SK-N-SH (cell line): Measurements from ENCODE around the genes RET, CSGALNACT2, FXYD4 and ZNF485.

GRCh38 chr10:42520354-42520822 lies 118.0 kb downstream of the ZNF33B start:
- RRBS, result no CpG with 5 or more reads among the region's 1 CpG
CAGE:
- cytosol, long polyA plus RNA, result no peak
- long polyA plus RNA, result no peak
- nucleus, long polyA plus RNA, result no peak

DNA sequence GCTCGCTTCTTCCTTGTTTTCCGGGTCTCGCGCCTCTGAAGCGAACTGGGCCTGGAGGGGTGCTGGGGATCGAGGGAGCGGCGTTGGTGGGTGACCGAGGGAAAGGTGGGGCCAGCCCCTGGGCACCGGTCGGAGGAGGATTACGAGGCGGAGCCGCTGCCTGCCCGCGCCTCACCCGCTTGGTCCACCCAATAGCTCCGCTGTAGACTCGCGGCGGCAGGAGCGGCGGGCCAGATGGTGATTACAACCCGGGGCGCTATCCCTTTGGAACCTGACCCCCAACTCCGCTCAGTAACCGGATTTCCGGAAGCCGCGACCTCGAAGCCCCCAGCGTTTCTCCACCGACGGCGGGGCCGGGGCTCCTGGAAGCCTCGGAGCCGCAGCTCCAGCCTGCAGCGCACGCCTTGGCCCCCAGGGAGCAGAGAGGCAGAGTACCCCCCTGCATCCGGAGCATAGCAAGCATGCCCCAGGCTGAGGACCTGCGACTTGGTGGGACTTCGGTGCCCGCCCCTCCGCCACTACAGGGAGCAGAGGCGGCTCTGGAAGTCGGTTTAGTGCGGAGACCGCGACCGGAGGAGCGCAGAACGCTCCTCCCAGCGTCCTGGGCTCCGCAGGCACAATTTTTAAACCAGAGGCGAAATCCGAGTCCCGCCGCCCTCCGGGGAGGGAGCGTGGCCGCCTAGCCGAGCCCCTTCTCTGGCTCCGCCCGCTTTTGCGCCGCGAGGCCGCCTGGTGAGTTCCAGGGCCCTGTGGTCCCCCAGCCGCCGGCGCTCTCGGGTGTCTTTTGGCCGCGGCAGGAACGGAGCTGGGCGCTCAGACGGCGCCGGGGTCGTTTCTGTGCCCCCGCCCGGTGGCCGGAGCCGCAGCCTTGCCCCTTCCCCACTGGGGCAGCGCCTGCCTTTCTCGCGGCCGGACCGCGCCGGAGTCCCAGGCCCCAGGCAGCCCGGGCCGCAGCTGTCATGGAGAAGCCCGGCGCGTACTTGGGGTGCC lies 28.3 kb upstream of the BMS1 start:
- RRBS, result 2% methylated on average over 37 of the region's 97 CpGs
CAGE:
- cytosol, long polyA plus RNA, result no peak
- long polyA plus RNA, result no peak
- nucleus, long polyA plus RNA, result no peak

DNA sequence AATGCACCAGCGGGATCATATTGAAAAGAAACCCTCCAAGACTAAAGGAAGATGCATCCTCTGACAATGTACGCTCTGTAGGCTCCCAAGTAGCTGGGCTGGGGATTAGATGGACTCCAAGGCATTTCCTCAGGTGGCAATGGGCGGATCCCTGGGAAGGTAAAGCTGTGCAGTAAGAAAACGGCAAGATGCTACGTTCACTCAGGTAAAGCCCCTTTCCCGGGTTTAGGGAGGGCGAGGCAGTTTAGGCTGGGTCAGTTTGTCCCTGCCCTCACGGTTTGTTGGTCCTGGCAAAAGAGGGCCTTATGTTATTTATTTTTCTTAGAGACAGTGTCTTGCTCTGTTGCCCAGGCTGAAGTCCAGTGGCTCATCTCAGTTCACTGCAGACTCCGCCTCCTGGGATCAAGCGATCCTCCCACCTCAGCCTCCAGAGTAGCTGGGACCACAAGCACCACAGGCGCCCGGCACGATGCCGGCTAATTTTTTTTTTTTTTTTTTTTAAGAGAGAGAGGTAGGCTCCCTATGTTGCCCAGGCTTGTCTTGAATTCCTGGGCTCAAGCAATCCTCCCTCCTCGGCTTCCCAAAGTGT lies 805 bp upstream of the BMS1 start:
- RRBS, result no CpG with 5 or more reads among the region's 15 CpGs
CAGE:
- cytosol, long polyA plus RNA, result no peak
- long polyA plus RNA, result no peak
- nucleus, long polyA plus RNA, result no peak

- RRBS, result no CpG with 5 or more reads among the region's 5 CpGs
CAGE:
- cytosol, long polyA plus RNA, result no peak
- long polyA plus RNA, result no peak
- nucleus, long polyA plus RNA, result no peak
Observed at GRCh38 chr10:42816318-42816825, 33.8 kb downstream of the BMS1 start.

GRCh38 chr10:42981151-42981835 lies 95.6 kb upstream of the RET start:
- RRBS, result no CpG with 5 or more reads among the region's 21 CpGs
CAGE:
- cytosol, long polyA plus RNA, result no peak
- long polyA plus RNA, result no peak
- nucleus, long polyA plus RNA, result no peak

DNA sequence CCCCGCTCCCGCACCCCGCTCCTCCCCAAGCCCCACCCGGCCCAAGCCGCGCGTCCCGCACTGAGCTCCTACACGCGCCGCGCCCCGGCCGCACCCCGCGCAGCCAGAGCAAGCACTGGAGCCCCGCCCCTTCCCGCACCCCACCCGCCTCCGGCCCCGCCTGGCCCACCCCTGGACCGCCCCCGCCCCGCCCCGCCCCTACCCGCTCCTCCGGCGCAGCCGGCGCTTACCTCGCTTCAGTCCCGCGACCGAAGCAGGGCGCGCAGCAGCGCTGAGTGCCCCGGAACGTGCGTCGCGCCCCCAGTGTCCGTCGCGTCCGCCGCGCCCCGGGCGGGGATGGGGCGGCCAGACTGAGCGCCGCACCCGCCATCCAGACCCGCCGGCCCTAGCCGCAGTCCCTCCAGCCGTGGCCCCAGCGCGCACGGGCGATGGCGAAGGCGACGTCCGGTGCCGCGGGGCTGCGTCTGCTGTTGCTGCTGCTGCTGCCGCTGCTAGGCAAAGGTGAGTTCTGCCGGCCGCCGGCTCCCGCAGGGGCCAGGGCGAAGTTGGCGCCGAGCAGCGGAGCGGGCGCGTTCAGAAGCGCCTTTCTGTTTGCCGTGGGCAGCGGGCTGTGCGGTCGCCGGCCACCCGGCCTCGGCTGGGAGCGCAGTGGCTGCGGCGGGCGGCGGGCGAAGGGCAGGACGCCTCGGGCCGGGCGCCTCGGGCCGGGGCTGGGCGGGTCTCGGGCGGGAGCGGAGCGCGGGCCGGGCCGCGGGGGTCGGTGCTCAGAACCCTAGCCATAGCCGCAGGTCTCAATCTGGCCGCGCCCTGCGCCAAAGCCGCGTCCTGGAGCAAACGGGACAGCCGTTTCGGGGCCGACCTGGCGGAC lies at the start of gene RET:
Gene RET, plus strand, starts transcription at position 239 of the 868 bp plus-strand sequence.
- RRBS, result 2% methylated on average over 99 of the region's 122 CpGs
CAGE:
- cytosol, long polyA plus RNA, result start-site peak on the plus strand centred at position 235 of the sequence, 13 bp wide, 148 and 184 reads in 2 replicates
- long polyA plus RNA, result no peak
- nucleus, long polyA plus RNA, result start-site peak on the plus strand centred at position 235 of the sequence, 13 bp wide, 91 and 82 reads in 2 replicates

DNA sequence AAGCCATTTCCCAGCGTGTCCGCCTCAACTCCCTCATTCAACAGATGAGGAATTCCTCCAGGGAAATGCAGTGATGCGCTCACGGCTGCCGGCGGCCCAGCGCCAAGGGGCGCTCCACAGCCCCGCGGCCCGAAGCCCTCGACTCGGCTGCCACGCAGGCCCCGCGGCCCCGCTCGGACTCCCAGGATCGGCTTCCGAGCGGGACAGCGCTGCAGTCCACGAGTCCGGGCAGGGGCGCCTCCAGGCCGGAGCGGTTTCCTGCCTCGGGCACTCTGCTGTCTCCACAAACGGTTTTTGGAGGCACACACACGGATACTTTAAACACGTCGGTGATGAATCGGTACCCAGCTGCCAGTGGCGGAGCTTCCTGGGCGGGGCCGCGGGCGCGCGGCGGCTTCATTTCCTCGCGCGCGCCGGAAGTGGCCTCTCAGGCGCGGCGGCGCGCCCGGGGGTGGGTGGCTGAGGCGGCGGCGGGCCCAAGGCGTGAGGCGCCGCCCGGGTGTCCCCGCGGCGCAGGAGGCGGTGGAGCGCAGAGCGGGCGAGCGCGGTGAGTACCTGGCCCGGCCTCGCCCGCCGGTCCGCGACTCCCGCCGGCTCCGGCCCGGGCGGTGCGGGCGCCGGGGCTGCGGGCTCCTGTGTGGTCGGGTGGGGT lies at the start of gene CSGALNACT2:
Gene CSGALNACT2, plus strand, starts transcription at position 425 of the 652 bp plus-strand sequence.
- RRBS, result 2% methylated on average over 21 of the region's 84 CpGs
CAGE:
- cytosol, long polyA plus RNA, result start-site peak on the plus strand centred at position 477 of the sequence, 122 bp wide, 242 and 372 reads in 2 replicates
- long polyA plus RNA, result no peak
- nucleus, long polyA plus RNA, result start-site peak on the plus strand centred at position 482 of the sequence, 88 bp wide, 266 and 383 reads in 2 replicates

DNA sequence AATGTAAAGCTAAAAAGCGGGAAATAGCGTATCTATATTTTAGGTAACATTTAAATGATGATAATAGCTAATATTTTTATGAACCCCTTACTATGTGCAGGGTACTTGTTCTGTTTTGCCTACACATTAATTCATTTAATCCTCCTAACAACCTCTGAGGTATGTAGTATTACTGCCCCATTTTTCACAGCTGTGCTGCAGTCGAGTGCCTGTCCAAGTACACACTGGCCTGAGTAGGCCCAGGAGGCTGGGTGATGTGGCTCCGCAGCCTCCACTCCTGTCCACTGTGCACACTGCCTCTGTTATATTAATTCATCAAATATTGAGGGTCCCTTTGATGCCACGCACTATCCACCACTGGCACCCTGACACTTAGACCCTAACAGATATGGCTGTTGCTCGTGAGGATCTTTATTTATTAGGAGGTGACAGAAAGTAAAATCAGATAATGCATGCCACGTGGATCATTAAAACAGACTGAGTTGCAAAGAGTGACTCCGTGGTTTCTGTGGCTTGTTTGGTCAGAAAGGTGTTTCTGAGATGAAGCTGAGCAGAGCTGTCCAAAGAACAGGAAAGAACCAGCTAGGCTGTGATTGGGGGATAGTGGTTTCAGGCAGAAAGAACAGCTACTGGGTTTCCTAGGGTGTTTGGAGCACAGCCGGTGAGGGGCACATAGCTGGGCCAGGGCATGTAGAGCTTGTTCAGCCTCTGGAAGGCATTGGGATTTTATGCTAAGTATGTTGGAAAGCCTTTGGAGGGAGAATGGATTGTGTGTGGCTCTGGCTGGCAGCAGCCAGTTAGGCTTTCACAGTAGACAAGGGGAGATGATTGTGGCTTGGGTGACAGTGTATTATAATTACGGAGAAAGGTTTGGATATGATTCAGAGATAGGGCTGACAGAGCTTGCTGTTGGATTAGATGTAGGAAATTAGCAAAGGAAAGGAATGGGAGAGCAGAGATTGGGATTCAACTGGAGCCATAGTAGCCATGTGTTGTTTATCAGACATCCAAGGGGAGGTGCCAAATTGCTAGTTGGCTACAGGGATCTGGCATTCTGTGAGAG lies 34.4 kb downstream of the CSGALNACT2 start:
- RRBS, result no CpG with 5 or more reads among the region's 10 CpGs
CAGE:
- cytosol, long polyA plus RNA, result no peak
- long polyA plus RNA, result no peak
- nucleus, long polyA plus RNA, result no peak

- RRBS, result 7% methylated on average over 4 of the region's 63 CpGs
CAGE:
- cytosol, long polyA plus RNA, result no peak
- long polyA plus RNA, result no peak
- nucleus, long polyA plus RNA, result no peak
Observed at GRCh38 chr10:43228905-43229601, 37.8 kb downstream of the RASGEF1A start.

GRCh38 chr10:43266195-43266787 lies 574 bp downstream of the RASGEF1A start:
- RRBS, result 3% methylated on average over 28 of the region's 65 CpGs
CAGE:
- cytosol, long polyA plus RNA, result no peak
- long polyA plus RNA, result no peak
- nucleus, long polyA plus RNA, result no peak

DNA sequence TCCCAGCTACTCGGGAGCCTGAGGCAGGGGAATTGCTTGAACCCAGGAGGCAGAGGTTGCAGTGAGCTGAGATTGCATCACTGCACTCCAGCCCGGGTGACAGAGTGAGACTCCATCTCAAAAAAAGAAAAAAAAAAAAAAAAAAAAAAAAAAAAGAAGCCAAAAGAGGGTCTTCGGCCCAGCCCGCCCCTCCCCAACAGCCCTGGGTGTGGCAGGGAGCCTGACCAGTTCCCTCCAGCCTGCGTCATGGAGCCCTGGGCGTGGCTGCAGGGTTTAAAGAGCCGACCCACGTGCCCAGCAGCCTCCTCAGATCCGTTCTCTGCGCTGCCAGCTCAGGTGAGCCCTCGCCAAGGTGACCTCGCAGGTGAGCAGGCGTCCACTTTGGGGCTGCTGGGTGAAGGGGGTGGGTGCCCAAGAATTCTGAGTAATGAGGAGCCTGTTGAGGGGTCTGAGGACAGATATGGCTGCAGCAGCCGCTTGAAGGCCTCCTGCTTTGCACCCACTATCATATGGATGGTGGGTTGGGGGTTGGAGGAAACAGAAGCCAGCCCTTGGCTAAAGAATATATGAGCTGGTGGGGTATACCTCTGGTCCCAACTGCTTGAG lies at the start of gene FXYD4:
Gene FXYD4, plus strand, starts transcription at position 303 of the 606 bp plus-strand sequence.
- RRBS, result no CpG with 5 or more reads among the region's 14 CpGs
CAGE:
- cytosol, long polyA plus RNA, result no peak
- long polyA plus RNA, result no peak
- nucleus, long polyA plus RNA, result no peak

DNA sequence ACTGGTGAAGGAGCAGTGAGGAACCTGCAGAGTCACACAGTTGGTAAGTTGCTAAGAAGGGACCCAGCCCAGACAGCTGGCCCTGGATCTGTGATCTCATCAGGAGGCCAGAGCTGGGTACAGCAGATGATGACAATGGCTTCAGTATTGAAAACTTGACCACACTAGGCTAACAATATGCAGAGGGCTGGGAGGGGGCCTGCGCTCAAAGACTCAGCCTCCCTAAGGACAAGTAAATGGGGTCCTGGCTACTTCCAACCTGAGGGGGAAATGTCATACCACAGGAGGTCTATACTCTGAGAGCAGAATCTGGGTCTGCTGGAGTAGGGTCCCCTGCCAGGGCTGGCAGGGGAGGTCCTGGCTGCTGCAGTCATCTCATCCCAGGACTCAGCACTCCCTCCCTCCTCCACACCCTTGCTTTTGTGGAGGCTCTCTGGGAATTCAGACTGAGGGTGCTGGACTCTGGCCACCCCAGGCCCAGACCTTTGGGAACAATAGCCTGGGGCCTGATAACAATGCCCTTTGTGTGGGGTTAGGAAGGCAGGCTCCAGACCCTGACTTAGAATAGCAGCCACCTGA lies 1.4 kb downstream of the FXYD4 start:
- RRBS, result no CpG with 5 or more reads among the region's 1 CpG
CAGE:
- cytosol, long polyA plus RNA, result no peak
- long polyA plus RNA, result no peak
- nucleus, long polyA plus RNA, result no peak

DNA sequence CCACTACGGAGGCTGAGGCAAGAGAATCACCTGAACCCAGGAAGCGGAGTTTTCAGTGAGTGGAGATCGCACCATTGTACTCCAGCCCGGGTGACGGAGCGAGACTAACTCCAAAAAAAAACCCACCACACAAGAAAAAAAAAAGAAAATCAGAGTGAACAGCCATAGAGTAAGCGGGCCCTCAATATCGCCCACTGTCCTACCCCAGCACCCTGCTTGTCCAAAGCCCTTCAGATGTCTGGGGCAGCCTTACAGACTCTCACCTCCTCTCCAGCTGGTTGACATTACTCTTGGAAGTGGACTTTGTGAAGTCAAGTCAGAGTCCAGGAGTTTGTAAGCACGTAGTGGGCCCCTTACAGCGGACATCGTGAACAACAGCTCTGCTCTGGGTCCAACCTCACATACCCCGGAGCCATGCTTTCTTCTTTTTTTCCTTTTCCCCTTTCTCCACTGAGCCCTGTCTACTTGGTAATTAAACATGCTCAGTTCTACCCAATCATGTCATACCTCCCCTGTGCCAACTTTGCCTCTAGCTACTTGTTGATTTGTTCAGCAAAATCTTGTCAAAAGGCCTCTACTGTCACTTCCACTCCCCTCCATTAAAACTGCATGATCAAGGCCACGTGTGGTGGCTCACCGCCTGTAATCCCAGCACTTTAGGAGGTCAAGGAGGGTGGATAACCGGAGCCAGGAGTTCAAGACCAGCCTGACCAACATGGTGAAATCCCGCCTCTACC lies 17.5 kb downstream of the HNRNPF start:
- RRBS, result no CpG with 5 or more reads among the region's 16 CpGs
CAGE:
- cytosol, long polyA plus RNA, result no peak
- long polyA plus RNA, result no peak
- nucleus, long polyA plus RNA, result no peak

DNA sequence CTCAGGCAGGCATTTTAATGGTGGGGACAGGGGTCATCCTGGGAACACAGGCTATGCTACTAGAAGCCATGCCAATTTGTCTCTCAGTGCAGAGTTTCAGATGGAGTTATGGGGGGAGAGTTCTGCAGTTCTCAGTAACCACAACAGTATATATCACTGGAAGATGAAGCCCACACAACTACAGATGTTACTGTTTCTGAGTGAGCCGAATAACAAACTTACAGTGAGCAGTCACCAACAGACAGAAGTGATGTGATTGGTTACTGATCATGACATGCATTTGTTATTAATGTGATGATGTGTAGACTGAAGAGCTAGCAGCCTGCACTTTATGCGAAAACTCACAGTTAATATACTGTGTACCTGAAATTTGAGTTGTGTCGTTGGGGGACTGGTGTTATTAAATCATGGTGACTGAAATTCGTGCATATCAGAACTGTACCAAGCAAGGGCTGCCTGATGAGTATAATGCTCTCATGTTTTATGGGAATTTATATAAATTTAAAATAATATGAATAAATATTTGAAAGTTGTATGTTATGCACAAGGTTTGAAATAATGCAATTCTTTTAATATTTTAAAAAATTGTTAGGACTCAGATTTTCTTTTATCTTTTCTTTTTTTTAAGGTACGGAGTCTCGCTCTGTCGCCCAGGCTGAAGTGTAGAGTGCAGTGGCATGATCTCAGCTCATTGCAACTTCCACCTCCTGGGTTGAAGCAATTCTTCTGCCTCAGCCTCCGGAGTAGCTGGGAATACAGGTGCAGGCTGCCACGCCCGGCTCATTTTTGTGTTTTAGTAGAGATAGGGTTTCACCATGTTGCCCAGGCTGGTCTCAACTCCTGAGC lies 16.7 kb downstream of the ZNF487 start:
- RRBS, result no CpG with 5 or more reads among the region's 10 CpGs
CAGE:
- cytosol, long polyA plus RNA, result no peak
- long polyA plus RNA, result no peak
- nucleus, long polyA plus RNA, result no peak

- RRBS, result 2% methylated on average over 20 of the region's 66 CpGs
CAGE:
- cytosol, long polyA plus RNA, result no peak
- long polyA plus RNA, result no peak
- nucleus, long polyA plus RNA, result no peak
Observed at GRCh38 chr10:43605863-43607037, at the start of gene ZNF485. TSS of gene ZNF485 (plus strand) at chr10:43606438.

GRCh38 chr10:43647828-43648554 lies 690 bp downstream of the ZNF32 start:
- RRBS, result 11% methylated on average over 8 of the region's 31 CpGs
CAGE:
- cytosol, long polyA plus RNA, result no peak
- long polyA plus RNA, result no peak
- nucleus, long polyA plus RNA, result no peak

- RRBS, result no CpG with 5 or more reads among the region's 15 CpGs
CAGE:
- cytosol, long polyA plus RNA, result no peak
- long polyA plus RNA, result no peak
- nucleus, long polyA plus RNA, result no peak
Observed at GRCh38 chr10:43707599-43708470, 59.2 kb upstream of the ZNF32 start.

DNA sequence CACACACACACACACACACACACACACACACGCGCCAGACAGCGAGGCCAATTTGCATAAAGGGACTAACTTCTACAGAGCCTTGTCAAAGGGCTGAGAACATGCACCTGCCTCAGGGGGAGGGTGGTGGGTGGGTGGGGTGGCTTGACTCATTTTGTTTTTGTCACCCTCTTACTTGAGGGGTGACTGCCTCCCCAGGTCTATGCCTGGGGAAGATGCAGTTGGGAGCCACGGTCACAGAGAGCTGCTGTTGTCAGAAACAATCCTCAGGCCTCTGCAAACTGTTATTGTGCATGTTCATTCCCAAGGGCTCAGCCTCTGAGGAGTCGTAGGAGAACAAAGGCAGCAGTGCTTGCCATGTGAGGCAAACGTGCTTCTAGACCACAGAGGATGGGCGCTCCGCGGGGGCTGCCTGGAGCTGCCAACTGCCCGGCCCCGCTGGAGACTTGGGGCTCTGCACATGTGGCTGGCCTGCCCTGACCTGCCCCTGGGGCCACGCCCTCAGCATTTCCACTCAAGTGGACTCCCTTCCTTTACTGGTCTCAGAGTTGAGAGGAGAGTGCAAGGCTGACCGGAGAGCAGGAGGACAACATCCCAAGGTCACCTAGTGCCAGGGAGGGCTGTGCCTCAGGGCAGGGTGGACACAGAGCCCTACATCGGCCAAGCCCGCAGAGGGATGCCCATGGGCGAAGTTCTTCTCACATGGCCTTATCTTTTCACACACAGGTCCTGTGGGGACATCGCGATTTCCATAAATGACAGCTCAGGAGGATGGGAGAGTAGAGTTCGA lies 222.2 kb upstream of the ZNF32 start:
- RRBS, result no CpG with 5 or more reads among the region's 19 CpGs
CAGE:
- cytosol, long polyA plus RNA, result no peak
- long polyA plus RNA, result no peak
- nucleus, long polyA plus RNA, result no peak

- RRBS, result 54% methylated on average over 4 of the region's 18 CpGs
CAGE:
- cytosol, long polyA plus RNA, result no peak
- long polyA plus RNA, result no peak
- nucleus, long polyA plus RNA, result no peak
Observed at GRCh38 chr10:43878399-43879025, 229.8 kb upstream of the ZNF32 start.

DNA sequence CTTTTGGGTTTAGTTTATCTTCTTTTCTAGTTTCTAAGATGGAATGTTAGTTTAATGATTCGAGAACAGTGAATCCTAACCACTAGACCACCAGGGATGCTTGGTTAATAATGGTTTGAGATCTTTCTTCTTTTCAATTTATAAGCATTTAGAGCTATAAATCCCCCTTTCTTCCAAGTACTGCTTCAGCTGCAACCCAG lies 302.2 kb upstream of the ZNF32 start:
- RRBS, result no CpG with 5 or more reads among the region's 1 CpG
CAGE:
- cytosol, long polyA plus RNA, result no peak
- long polyA plus RNA, result no peak
- nucleus, long polyA plus RNA, result no peak